Right lobe of liver (tissue), 4 donors: ENCODE measurements around a stretch of chr14.

GRCh38 chr14:70665994-70666749 is 24.5 kb downstream of the TTC9 start:
- PRO-cap, 4 experiments, result no peak in any of the 4 experiments
- RAMPAGE, long total RNA, 2 experiments, result no peak in any of the 2 experiments

- PRO-cap, 4 experiments, result no peak in any of the 4 experiments
- RAMPAGE, long total RNA, 2 experiments, result no peak in any of the 2 experiments
These were observed 8.7 kb downstream of the PCNX1 start for GRCh38 chr14:70915579-70916640.

DNA sequence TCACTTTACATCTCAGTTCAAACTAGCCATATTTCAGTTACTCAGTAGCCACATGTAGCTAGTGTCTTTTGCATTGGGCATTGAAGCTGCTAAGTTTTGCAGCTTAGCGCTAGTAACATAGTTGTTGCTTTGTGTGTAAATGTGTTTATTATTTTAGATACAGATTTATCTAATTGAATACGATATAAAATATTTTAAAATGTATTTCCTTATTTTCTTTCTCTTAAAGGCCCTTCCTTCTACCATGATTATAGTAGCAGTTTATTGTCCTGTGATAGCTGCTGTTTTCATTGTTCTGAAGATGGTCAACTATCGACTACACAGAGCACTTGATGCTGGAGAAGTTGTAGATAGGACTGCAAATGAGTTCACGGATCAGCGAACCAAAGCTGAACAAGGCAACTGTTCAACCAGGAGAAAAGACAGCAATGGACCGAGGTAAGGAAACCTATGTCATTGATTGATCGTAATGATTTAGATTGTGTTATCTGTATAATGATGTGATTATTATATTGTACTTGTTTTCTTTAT is 39.5 kb downstream of the PCNX1 start:
- PRO-cap, 4 experiments, result no peak in any of the 4 experiments
- RAMPAGE, long total RNA, 2 experiments, result no peak in any of the 2 experiments

GRCh38 chr14:70971680-70972124 is 64.4 kb downstream of the PCNX1 start:
- PRO-cap, 4 experiments, result no peak in any of the 4 experiments
- RAMPAGE, long total RNA, 2 experiments, result no peak in any of the 2 experiments

DNA sequence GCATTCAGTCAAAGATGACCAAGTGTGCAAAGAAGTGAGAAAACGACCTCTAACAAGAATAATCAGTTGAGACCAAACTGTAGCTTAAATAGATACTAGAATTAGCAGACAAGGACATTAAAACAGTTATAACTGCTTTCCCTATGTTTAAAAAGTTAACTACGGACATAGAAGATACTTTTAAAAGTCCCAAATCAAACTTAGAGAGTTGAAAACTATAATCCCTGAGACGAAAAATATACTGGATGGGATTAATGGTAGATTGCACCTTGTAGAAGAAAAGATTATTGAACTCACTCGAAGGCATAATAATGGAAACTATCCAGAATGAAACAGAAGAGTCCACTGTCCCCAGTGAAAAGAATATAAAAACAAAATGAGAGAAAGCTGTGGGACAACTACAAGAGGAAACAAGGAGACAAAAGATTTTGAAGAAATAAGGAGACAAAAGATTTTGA is 107.1 kb downstream of the PCNX1 start:
- PRO-cap, 4 experiments, result no peak in any of the 4 experiments
- RAMPAGE, long total RNA, 2 experiments, result no peak in any of the 2 experiments

- PRO-cap, 4 experiments, result no peak in any of the 4 experiments
- RAMPAGE, long total RNA, 2 experiments, result no peak in any of the 2 experiments
These were observed 189.4 kb upstream of the SIPA1L1 start for GRCh38 chr14:71130700-71131417.

DNA sequence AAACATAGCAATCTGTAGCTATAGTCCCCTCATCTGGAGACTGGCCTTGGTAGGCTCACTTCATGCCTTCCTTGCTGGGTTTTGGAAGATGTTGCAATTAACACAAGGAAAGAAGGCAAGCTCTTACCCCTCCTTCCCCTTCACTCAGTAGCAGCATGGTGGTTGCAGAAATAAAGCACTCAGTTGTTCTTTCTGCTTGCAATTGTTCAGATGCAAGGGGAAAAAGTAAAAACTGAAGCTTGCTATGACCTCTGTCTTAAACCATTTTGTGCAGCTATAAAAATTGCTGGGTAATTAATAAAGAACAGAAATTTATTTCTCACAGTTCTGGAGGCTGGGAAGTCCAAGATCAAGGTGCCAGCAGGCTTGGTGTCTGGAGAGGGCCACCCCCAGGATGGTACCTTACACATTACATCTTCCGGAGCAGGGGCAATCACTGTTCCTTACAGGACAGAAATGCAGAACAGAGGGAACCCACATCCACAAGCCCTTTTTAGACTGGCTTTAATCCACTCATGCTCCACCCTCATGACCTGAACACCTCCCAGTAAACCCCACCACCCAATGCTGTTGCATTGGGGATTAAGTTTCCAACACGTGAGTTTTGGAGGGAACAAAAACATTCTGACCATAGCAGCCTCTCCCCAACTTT is 177.4 kb upstream of the SIPA1L1 start:
- PRO-cap, 4 experiments, result no peak in any of the 4 experiments
- RAMPAGE, long total RNA, 2 experiments, result no peak in any of the 2 experiments

DNA sequence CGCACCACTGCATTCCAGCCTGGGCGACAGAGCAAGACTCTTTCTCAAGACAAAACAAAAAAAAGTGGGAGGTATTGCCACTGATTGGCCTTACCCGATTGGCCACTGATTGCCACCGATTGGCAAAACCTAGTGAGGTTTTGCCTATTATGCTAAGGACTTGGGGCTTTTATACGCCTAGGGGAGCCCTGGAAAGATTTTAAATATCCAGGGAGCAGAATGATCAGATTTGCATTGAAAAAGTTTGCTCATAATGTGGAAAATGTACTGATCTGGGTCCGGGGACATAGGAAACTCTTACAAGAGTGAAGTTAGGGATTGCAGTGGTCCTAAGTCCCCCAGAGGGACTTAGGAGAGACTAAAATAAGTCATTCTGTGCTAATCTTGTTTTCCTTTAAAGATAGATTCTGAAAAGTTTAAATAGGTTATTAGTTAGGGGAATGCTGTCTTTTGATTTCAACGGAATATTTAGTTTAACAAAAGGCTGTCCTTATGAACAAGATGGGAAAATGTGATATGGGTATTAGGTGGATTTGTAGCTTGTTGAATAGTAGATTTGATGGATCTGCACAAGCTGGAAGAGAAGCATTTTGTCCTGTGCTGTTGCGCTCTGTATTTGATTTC is 30.2 kb downstream of the SIPA1L1 start:
- PRO-cap, 4 experiments, result no peak in any of the 4 experiments
- RAMPAGE, long total RNA, 2 experiments, result no peak in any of the 2 experiments

GRCh38 chr14:71359809-71360283 is 39.6 kb downstream of the SIPA1L1 start:
- PRO-cap, 4 experiments, result no peak in any of the 4 experiments
- RAMPAGE, long total RNA, 2 experiments, result no peak in any of the 2 experiments

- PRO-cap, 4 experiments, result no peak in any of the 4 experiments
- RAMPAGE, long total RNA, 2 experiments, result no peak in any of the 2 experiments
These were observed 98.6 kb downstream of the SIPA1L1 start for GRCh38 chr14:71418800-71419302.

- PRO-cap, 4 experiments, result no peak in any of the 4 experiments
- RAMPAGE, long total RNA, 2 experiments, result no peak in any of the 2 experiments
These were observed 161.6 kb downstream of the SIPA1L1 start for GRCh38 chr14:71481840-71482322.

GRCh38 chr14:71529773-71530378 is 209.6 kb downstream of the SIPA1L1 start:
- PRO-cap, 4 experiments, result peak in 2 of 4 experiments; most common plus-strand start chr14:71529981 (in 1); most common minus-strand start chr14:71529971 (in 2)
- RAMPAGE, long total RNA, 2 experiments, result no peak in any of the 2 experiments

DNA sequence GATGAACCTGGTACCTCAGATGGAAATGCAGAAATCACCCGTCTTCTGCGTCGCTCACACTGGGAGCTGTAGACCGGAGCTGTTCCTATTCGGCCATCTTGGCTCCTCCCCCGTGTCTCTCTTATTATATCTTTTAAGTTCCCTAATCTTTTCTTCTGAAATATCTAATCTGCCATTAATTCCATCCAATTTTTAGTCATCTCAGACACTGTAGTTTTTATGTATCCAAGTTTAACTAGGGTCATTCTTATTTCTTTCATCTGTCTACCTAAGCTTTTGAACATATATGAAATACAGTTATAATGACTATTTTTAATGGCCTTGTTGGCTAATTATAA is 83.4 kb upstream of the RGS6 start:
- PRO-cap, 4 experiments, result no peak in any of the 4 experiments
- RAMPAGE, long total RNA, 2 experiments, result no peak in any of the 2 experiments

GRCh38 chr14:72519050-72519819 is 374.7 kb downstream of the DPF3 start:
- PRO-cap, 4 experiments, result no peak in any of the 4 experiments
- RAMPAGE, long total RNA, 2 experiments, result no peak in any of the 2 experiments

DNA sequence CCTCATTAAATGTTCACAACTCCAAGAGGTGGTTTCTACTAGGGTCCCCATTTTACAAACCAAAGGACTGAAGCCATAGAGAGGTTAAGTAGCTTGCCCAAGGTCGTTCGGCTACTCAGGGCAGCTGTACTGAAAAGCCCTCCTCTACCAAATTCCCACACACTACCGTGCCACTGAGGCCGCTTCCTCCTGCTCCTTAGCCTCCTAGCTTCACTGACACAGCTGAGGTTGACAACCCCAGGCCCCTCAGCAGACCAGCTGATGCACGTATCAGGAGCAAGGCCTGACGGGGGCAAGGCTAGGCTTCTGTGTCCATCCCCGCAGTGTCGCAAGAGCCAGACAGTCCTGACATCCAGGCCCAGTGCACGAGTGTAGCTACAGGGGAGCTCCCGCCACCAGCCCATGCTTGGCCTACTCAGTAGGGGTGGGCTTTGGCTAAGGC is 179.2 kb downstream of the DPF3 start:
- PRO-cap, 4 experiments, result no peak in any of the 4 experiments
- RAMPAGE, long total RNA, 2 experiments, result no peak in any of the 2 experiments

DNA sequence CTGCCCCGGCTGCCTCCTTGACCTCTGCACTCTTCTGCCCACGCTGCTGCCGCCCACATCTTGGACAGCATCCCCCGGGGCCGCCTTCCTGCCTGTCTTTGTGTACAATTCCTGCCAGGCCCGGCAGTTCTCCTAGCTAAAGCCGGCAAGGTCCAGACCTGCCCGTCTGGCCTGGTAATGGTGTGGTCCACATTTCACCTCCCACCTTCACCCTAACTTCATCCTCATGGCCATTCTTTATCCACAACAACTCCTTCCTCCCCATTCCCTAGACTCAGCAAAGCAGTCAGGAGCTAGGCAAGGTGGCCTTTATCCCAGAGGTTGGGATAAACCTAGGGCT is 44.5 kb downstream of the DPF3 start:
- PRO-cap, 4 experiments, result peak in 4 of 4 experiments; most common plus-strand start position 126 of the sequence (in 4)
- RAMPAGE, long total RNA, 2 experiments, result no peak in any of the 2 experiments

DNA sequence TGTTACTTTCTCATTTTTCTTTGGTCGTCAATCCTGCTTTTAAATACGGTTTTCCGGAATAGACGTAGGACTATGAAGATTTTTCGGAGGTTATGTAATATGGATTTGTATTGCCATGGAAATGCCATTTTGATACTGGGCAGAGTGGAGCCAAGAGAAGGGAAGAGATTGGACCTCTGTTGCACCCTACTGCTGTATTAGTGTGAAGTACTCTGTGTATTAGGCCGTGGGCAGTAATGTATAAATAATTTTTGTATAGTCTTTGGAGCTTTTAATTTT is 1.0 kb downstream of the RBM25 start:
- PRO-cap, 4 experiments, result peak in 1 of 4 experiments; most common minus-strand start position 47 of the sequence (in 1)
- RAMPAGE, long total RNA, 2 experiments, result no peak in any of the 2 experiments

DNA sequence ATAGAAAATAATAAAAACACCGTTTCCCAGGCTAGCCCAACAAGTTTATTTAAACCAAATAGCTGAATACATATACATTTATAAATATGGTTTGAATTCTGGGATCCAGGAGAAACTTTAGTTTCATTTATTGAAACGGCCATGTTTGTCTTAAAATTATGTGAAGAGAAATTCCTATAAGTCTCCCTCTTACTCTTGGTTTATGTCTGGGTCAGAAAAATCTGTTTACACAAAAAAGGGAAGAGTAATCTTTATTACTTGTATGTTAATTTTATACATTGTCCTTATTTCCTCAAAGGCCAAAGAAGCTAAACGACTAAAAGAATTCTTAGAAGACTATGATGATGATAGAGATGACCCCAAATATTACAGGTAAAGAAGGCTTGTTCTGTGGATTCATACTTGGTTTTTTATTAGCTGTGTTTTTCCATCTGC is 28.8 kb upstream of the PSEN1 start:
- PRO-cap, 4 experiments, result no peak in any of the 4 experiments
- RAMPAGE, long total RNA, 2 experiments, result no peak in any of the 2 experiments

DNA sequence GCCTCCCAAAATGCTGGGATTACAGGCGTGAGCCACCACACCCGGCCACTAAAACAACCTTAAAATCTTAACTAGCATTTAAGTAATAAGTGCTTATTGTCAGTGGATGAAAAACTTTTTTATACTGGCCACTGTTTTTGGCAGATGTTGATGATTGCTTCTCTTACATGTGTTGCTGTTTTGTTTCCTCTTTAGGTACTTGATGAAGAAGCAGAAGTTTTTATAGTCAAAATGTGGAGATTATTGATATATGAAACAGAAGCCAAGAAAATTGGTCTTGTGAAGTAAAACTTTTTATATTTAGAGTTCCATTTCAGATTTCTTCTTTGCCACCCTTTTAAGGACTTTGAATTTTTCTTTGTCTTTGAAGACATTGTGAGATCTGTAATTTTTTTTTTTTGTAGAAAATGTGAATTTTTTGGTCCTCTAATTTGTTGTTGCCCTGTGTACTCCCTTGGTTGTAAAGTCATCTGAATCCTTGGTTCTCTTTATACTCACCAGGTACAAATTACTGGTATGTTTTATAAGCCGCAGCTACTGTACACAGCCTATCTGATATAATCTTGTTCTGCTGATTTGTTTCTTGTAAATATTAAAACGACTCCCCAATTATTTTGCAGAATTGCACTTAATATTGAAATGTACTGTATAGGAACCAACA is 16.7 kb upstream of the PSEN1 start:
- PRO-cap, 4 experiments, result no peak in any of the 4 experiments
- RAMPAGE, long total RNA, 2 experiments, result no peak in any of the 2 experiments

- PRO-cap, 4 experiments, result no peak in any of the 4 experiments
- RAMPAGE, long total RNA, 2 experiments, result no peak in any of the 2 experiments
These were observed 35.0 kb downstream of the PAPLN start for GRCh38 chr14:73272197-73272751.